Measurements from ENCODE around the genes LRRC27 and PWWP2B.

DNA sequence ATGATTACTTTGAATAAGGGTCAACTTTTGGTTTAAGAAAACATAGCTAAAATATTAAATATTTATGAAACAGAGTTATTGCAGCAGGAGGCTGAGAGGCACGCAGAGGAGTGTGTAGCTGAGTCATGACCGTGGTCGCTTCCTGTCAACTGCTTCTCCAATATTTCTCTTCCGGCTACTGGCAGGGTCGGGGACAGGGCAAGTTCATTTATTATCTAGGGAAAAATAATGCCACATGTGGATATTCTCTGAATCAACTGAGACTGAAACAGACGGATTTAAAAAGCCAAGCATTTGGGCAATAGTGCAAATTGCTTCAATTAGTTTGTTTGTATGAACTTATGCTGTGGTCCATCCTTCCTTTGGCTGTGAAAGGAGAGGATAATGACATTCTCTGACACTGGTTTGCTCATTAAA lies 495.3 kb downstream of the GLRX3 start:
- RRBS = no CpG with 5 or more reads among the region's 6 CpGs

DNA sequence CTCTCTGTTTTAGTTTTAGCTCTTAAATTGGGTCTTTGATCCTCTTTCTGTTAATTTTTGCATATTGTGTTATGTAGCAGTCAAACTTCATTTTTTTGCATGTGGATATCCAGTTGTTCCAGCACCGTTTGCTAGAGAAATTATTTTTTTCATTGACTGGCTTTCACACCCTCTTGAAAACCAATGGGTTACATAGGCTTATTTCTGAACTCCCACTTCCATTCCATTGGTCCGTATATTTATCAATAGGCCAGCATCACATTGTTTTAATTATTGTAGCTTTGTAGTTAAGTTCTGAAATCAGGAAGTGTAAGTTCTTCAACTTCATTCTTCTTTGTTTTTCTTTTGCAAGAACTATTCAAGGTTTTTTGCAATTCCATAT lies 274.2 kb upstream of the PPP2R2D start:
- RRBS = no CpG with 5 or more reads among the region's 2 CpGs

- RRBS = no CpG with 5 or more reads among the region's 5 CpGs
Observed at GRCh38 chr10:131760233-131760566, 140.6 kb upstream of the PPP2R2D start.

DNA sequence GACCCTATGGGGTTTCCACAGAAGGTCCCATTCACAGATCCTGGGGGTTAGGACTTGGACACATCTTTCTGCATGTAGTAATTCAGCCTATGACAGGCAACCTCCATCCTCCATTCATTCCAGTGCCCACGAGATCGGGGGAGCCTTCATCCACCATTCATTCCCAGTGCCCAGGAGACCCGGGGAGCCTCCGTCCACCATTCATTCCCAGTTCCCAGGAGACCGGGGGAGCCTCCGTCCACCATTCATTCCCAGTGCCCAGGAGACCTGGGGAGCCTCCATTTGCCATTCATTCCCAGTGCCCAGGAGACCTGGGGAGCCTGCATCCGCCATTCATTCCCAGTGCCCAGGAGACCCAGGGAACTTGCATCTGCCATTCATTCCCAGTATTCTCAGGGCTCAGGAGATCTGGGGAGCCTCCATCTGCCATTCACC lies 91.8 kb upstream of the PPP2R2D start:
- RRBS = no CpG with 5 or more reads among the region's 7 CpGs

DNA sequence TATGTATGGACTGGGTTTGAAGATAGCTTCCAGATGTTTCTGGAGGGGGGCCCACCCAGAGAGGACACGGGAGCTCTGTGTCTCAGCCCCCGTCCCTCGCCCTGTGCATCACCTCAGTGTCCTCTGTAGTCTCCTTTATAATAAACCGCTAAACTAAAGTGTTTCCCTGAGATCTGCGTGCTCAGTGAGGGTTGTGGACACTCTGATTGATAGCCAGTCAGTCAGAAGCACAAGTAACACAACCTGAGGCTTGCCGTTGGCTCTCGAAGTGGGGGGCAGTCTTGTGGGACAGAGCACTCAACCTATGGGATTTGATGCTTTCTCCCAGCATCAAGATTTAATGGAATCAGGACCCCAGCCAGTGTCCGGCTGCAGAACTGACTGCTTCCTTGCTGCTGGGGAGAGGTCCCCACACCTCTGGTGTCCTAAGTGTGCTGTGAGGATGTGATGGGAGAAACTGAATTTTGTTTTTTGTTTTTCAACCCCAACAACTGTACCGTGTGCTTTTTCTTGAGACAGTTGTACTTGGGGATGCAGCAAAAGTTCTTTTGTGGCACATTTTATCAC lies 10.2 kb downstream of the PPP2R2D start:
- RRBS = no CpG with 5 or more reads among the region's 9 CpGs

GRCh38 chr10:131947436-131947789 lies 34.3 kb downstream of the BNIP3 start:
- RRBS = no CpG with 5 or more reads among the region's 9 CpGs

DNA sequence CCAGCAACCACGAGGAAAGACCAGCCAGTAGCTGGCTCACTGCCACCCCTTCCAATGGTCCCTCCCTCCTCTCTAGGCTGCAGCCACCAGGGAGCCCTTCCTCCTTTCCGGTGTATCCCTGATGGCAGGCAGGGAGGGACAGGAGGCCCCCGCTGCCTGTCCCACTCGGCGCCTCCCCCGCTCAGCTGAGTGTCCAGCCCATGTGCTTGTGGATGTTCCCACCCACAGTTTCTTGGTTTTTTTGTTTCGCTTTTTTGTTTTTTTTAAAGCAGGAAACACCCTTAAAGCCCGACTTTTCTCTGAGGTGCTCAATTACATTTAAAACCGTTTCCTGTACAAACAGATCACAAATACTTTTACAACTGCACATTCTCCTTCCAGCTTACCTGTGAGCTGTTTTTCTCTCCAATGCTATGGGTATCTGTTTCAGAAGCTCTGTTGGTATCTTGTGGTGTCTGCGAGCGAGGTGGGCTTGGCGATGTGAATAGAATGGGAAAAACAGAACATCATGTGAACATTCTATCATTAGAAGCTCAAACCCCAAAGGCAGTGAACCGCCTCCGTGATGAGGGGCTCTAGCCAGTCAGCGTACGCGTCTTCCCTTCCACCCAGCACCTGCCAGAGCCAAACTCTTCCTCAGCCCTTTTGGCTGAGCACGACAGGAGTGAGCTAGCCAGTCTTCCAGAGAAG lies 8.9 kb downstream of the BNIP3 start:
- RRBS = no CpG with 5 or more reads among the region's 18 CpGs

- RRBS = no CpG with 5 or more reads among the region's 4 CpGs
Observed at GRCh38 chr10:132108153-132108480, 42.4 kb downstream of the JAKMIP3 start.

- RRBS = no CpG with 5 or more reads among the region's 21 CpGs
Observed at GRCh38 chr10:132162923-132163573, 23.7 kb upstream of the DPYSL4 start.

- RRBS = 20% methylated on average over 4 of the region's 13 CpGs
Observed at GRCh38 chr10:132306667-132307040, 1.1 kb downstream of the STK32C start.

DNA sequence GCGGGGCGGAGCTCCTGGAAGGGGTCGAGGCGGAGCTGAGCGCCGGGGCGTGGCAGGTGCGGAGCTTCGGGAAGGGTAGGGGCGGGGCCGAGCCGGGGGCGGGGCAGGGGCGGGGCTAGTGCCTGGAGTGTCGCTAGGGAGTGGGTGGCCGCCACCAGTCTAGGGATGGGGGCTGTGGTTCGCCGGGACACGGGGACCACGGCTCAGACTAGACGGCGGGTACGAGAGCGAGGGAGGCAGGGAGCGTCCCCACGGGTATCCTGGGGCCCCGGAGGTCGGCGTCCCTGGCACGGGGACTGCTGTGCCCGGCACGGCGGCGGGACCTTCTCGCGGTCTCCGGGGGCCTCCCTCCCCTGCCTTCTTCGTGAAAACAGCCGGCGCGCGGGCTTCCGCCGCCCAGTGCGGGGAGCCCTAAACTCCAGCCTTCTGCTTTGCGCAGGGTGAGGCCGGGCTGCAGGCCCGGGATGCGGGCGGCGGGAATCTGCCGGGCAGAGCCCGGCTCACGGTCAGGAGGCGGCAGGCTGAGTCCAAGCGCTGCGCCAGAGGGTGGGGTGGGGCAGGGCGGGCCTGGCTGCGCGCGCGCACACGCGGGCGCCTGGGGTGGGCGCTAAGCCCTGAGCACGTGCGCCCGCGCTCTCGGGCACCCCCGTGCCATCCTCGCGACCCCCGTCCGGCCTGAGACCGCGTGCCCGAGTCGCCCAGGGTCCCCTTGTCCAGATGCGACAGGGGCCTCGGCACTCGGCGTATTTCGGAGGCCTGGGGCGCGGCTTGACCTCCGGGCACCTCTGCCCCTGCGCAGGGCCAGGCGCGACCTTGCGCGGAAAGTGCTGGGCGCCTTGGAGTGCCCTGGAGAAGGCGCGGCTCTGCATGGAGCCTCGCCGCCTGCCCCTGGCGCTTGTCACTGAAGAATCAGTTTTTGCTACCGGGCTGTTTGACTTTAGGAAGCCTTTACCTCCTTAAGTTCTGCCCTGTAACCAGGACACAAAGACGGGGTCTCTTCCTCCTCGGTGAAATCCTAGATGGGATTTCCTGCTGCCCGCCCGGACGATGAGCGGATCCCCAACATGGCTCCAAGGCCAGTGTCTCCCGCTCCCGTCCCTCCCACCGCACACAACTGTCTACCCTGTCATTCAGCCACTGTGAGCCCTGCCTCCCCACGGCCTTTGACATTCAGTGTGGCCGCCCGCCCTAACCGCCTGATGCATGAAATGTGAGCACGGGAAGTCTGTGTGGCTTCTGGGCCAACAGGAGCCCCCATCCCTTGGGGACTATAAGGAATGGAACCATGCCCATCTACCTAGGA lies 726 bp upstream of the STK32C start:
- RRBS = 6% methylated on average over 43 of the region's 114 CpGs

DNA sequence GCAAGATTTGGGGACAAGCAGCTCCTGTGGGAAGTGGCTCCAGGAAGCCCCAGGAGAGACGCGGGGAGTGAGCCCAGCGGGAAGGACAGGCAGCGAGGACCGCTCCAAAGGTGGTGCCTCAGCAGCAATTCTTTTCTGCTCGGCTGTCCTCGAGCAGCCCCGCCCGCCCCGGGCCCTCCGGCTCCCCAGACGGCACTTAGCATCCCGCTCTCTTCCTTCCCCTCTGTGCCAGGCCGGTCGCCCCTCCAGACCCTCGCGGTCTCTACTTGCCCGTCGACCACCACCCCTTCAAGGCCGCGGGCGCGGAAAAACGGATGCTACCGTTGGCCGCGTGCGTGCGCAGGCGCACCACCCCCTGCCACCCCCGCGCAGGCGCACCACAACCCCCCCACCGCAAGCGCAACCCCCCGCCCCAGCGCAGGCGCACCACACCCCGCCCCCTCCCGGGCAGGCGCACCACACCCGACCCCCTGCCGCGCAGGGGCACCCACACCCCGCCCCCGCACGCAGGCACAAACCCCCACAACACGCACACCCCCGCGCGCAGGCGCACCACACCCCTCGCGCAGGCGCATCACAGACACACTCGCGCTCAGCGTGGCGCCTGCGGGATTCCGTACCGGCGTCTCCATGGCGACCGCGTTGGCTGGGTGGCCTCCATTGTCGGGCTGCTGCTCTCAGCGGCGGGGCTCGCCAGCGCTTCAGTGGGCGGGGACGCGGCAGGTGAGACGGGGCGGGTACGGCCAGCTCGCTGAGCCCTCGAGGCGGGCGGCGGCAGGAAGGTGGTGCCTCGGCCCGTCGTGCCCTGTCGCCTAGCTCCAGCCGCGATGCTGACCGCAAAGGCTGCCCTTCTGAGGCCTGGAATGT lies at the start of gene LRRC27:
Gene LRRC27, plus strand, starts transcription at position 660 of the 867 bp plus-strand sequence.
- RRBS = 4% methylated on average over 4 of the region's 89 CpGs

DNA sequence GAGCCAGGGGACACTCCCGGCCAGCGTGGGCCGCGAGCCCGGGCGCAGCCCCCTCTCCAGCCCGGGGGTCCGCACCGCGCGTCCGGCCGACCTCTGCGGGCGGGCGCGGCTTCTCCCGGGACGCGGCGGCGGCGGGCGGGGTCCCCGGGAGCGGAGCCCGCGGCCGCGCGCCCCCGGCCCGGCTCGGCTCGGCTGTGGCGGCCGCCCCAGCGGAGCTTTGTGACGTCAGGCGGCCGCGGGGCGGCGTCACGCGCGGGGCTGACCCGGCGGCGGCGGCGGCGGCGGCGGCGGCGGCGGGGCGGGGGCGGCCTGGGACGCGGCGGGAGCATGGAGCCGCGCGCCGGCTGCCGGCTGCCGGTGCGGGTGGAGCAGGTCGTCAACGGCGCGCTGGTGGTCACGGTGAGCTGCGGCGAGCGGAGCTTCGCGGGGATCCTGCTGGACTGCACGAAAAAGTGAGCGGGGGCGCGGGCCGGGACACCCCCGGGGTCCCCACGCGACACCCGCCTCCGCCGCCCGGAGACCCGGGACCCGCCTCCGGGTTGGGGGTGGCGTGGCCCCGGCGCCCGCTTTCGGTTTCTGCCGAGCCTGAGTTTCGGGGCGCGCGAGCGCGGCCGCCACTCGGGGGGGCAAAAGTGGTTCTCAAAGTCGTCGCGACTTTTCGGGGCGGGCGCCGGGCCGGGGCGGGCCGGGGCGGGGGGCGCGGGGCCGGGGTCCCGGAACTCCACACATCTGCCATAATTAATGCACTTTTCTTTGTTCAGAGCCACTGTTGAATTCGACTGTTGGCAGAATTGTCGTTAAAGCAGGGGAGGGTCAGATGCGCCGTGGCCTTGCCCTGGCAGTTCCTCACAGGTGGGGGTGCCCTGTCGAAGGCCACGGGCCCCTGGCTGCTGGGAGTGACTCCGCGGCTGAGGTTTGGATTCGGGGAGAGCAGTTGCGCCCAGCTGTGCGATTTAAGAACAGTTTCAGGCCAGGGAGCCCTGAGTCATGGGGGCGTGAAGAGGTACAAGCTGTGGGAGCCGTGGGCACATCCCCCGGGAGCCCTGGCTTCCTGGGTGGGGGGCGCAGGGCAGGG lies at the start of gene PWWP2B:
Gene PWWP2B, plus strand, starts transcription at position 301 of the 1,075 bp plus-strand sequence.
- RRBS = 2% methylated on average over 29 of the region's 139 CpGs

- RRBS = no CpG with 5 or more reads among the region's 19 CpGs
Observed at GRCh38 chr10:132403637-132404125, 6.7 kb downstream of the PWWP2B start.

DNA sequence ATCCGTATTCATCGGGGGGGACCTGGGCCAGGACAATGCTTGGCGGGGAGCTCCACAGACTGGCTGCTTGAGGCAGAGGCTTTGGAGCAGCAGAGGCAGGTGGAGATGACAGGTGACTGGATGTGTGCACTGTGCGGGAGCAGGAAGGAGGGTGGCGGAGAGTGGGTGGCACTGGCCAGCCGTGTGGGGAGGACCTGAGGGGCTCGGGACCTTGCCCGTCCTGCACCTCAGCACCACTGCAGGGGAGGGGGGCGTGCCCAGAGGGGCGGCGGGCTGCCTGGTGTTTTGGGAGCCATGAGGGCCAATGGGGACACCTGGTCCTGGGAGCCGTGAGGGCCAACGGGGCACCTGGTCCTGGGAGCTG lies 13.3 kb downstream of the PWWP2B start:
- RRBS = no CpG with 5 or more reads among the region's 13 CpGs

DNA sequence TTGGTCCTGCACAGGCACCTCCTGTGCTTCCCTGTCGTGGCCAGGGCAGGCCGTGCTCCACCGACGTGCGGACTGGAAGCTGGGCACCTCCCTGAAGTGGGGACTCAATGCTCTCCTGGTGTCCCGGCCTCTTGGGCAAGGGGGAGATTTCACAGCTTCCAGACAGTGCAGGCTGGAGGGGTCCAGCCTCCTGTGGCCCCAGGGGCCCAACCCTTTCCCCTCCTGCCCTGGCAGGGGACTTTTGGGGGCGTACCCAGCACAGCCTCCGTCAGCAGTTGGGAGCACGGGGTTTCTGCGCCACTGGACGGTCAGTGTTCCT lies 13.7 kb downstream of the PWWP2B start:
- RRBS = no CpG with 5 or more reads among the region's 11 CpGs

- RRBS = 54% methylated on average over 1 of the region's 23 CpGs
Observed at GRCh38 chr10:132421479-132422199, 24.6 kb downstream of the PWWP2B start.

GRCh38 chr10:132444681-132445436 lies 47.9 kb downstream of the PWWP2B start:
- RRBS = no CpG with 5 or more reads among the region's 12 CpGs

DNA sequence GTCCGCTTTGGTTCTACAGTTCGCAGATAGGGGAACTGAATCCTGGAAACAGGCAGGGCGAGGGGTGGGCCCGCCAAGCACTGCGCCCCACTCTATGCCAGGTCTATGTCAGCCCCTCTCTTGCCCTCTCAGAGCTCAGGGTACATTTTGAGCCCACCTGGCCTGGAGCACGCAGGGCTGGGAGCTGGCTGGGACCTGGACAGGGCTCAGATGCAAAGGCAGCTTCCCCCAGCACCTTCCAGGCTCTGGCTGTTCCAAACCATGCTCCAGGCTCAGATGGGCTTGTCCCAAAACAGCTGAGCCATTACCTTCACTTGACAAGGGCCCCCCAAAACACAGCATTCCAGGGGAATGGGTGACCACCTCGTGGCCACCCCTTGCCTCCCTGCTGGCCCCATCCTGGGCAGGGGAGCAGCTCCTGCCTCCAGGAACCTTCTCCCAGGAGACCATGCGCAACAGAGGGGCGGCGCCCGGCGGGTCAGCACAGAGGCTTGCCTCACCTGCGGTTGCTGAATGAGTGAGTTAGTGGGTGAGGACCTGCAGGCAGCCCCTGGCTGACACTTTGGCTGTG lies 54.4 kb downstream of the PWWP2B start:
- RRBS = no CpG with 5 or more reads among the region's 13 CpGs

DNA sequence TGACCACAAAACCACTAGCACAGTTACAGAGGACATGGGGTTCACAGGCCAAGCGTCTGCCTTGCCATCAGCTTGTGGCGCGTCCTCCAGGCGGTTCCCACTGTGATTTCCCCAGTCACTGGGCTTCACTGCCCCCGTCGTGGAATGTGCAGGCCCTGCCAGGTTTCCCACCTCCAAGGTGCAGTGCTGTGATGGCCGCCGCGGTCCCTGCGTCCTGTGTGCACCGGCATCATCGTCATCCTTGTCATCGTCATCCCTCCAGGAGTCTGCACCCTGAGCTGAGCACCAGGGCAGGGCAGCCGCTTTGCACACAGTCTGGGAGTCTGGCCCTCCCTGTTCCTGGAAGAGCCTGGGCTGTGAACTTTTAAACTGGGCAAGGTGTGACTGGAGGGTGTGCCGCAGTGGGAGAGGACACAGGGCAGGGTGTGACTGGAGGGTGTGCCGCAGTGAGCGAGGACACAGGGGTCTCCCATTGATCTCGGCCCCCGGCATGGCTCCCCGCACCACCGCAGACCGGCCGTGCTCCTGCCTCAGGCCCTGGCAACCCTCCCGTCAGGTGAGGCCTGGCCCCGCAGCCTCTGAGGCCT lies 61.9 kb downstream of the PWWP2B start:
- RRBS = no CpG with 5 or more reads among the region's 25 CpGs

Measured in non-pigmented ciliary epithelial cell (primary cell).